Amniotic epithelial cell (primary cell): ENCODE data around the genes CD200 and SLC35A5.

GRCh38 chr3:112302990-112303338 is 8.9 kb upstream of the SLC9C1 start:
- RRBS = 67% methylated on average over 5 of the region's 6 CpGs

DNA sequence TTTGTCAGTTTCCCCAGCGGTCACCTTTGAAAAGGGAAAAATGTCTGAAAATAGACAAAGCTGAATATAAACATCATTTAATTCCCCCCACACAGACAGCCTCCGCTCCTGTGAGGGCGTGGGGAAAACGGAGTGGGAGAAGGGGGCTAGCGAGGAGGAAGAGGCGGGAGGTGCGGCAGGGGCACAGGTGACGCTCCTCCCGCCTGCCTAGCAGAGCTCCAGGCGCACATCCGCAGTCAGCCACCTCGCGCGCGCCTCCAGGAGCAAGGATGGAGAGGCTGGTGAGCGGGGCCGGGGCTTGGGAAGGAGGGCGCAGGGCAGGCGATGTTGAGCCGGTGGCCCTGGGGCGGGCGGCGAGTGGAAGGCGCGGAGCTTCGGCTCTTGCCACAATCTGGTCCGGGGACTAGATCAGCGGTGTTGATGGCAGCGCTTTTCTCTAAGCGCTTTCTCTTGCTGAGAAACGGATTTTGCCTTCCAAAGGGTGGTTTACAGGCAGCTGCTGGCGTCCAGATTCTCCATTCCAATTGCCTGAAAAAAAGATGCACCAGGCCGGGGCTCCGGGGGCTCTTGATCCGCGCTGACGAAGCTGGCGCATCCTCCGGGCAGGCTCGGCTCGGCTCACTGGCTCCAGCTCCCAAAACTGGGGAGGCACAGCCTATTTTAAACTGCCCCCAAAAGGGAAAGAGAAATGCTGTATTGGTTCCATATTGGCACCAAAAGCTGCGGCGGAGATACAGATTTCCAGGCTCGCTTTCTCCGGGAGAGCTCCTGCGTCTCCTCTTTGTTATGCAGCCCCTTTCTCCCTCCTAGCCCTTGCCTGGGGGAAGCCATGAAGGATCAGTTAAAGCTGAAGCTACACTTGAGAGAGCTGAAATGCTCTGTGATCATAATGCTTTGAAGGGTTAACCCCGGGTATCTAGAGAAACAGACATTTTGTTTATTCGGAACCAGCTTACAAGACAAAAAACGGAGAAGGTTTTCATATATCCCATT is at the start of gene CD200:
TSS of gene CD200 (plus strand) at position 213 of the 993 bp plus-strand sequence.
- RRBS = 1% methylated on average over 17 of the region's 49 CpGs

- RRBS = no CpG with 5 or more reads among the region's 10 CpGs
These were observed 77.8 kb downstream of the BTLA start for GRCh38 chr3:112421333-112422044.

GRCh38 chr3:112561810-112562673 is at the start of gene SLC35A5:
SLC35A5 (plus strand) TSS chr3:112562045.
- RRBS = 6% methylated on average over 11 of the region's 51 CpGs

- RRBS = no CpG with 5 or more reads among the region's 1 CpG
These were observed 26.0 kb downstream of the SPICE1 start for GRCh38 chr3:113488833-113489427.

GRCh38 chr3:113573443-113574561 is 41.4 kb downstream of the SIDT1 start:
- RRBS = no CpG with 5 or more reads among the region's 7 CpGs

DNA sequence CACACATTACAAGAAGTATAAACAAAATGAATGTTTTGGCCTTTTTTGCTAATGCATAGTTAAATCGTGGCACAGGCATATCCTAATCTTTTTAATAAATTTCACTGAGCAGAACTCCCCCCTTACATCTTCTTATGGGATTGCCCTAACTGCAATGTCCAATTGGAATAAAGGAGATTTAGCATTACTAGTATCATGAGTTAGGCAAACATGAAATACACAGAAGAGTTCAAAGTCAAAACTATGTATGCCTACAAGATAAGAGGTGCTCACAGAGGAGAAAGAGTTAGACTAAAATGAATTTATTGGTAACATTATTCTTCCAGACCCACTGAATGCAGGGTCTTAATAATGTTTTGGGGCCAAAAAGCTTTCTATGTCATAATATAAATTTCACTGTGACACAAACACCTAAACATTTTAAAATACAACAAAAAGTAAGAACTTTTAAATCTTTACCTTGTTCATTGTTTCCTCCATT is 32.5 kb downstream of the USF3 start:
- RRBS = no CpG with 5 or more reads among the region's 1 CpG

GRCh38 chr3:113673661-113673892 is 22.9 kb downstream of the USF3 start:
- RRBS = no CpG with 5 or more reads among the region's 4 CpGs

DNA sequence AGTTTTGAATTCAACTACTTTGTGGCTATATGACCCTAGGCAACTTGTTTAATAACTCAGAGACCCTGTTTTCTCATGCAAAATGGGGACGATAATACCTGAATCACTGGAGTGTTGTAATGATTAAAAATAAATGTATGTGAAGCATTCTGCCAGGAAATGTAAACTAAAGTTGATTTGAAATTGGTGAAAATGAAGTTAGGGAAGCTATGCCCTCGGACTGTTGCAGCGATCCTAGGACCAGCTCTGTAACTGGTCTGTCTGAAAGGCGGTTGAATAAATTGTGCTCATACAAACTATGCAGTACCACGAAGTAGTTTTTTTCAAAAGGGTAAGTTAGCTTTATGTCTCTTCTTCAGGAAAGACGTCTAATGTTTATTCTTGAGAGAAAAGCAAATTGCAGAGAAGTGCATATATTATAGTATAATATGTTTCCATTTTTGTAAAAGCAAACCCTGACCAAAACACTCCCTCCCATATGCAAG is 829 bp downstream of the QTRT2 start:
- RRBS = no CpG with 5 or more reads among the region's 6 CpGs

DNA sequence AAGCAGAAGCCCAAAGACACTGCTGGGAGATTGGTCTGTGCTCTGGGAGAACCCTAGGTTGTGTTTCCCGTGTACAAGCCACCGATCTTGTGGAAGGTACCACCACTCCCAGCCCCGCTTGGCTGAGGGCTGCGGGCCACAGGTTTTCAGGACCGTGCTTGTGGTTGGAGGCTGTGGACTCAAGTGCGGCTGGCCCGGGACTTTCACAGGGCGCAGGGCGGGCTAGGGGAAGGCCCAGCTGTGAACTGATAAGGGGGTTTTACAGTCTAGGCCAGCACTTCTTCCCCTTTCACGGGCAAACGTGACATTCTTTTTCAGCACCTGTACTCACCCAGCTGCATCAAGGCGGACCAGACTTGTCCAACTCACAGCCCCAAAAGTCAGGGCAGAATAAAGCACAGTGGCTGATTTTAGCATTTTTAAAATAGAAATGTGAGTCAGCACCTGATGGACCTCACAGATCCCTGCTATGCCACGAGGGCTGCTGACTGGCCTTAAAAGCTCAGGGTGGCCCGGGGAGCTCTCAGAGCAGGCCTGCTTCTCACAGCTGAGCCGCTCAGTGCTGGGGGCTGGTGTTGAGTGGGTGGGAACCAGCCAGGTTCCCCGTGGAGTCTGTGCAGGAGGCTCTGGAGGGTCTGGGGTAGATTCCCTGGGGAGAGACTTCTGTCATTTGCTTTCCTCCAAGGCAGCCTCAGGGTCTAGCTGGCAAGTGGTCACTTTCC is 2.5 kb upstream of the TIGIT start:
- RRBS = no CpG with 5 or more reads among the region's 16 CpGs

GRCh38 chr3:114299380-114299912 is 5.6 kb downstream of the TIGIT start:
- RRBS = 94% methylated on average over 4 of the region's 14 CpGs

- RRBS = no CpG with 5 or more reads among the region's 6 CpGs
These were observed 24.6 kb downstream of the TIGIT start for GRCh38 chr3:114318363-114318824.

- RRBS = no CpG with 5 or more reads among the region's 2 CpGs
These were observed 103.2 kb downstream of the TIGIT start for GRCh38 chr3:114396921-114397627.

DNA sequence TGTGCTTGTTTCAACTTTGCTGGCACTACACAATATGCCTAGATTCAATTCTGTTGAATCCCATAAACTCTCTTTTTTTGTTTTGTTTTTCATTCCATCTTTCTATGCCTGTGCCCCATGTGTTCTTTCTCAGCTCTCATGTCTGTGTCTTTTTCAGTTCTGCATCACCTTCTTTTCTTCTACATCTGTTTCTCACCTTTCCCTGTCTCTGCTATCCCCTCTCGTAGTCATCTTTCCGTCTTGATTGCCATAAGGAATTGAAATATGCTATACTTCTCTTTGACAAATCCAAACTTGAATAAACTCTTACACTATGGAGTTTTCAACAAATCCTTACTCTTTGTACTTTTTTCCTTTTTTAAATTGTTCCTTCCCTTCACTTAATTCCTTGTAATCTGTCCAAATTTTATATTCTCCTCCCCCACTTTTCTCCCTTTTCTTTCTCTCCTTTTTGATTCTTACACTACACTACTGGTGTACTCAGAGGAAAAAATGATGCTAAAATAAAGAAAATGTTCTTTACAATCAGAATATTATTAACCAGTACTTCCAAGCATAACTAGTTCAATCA is 123.7 kb downstream of the ZBTB20 start:
- RRBS = no CpG with 5 or more reads among the region's 2 CpGs

- RRBS = no CpG with 5 or more reads among the region's 5 CpGs
These were observed 54.6 kb downstream of the ZBTB20 start for GRCh38 chr3:115092342-115092966.

- RRBS = no CpG with 5 or more reads among the region's 4 CpGs
These were observed 161.4 kb downstream of the GAP43 start for GRCh38 chr3:115784813-115784975.

DNA sequence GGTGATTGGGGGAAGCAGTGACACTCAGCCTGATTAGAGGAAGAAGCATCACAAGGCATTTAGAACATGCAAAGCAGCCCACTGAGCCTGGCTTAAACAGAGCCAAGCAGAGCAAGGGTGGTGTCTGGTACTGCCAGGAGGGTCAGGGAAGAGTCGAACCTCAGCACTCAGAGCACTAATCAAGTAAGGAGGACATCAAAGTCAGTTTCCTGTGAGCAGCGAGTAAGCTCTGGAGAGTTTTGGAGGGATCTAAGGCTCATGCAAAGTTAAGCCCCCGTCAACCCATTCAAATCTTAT is 982.2 kb upstream of the LSAMP start:
- RRBS = no CpG with 5 or more reads among the region's 3 CpGs

- RRBS = no CpG with 5 or more reads among the region's 1 CpG
These were observed 11.2 kb downstream of the ARHGAP31 start for GRCh38 chr3:119305366-119305757.

GRCh38 chr3:119322901-119323750 is 28.9 kb downstream of the ARHGAP31 start:
- RRBS = 4% methylated on average over 10 of the region's 67 CpGs